Epithelial cell of prostate (primary cell): ENCODE measurements around a stretch of chr1.

- RRBS: no CpG with 5 or more reads among the region's 2 CpGs
Measured at GRCh38 chr1:115558-115856, 50.3 kb downstream of the OR4F5 start.

- RRBS: no CpG with 5 or more reads among the region's 3 CpGs
Measured at GRCh38 chr1:184316-184660, 119.1 kb downstream of the OR4F5 start.

DNA sequence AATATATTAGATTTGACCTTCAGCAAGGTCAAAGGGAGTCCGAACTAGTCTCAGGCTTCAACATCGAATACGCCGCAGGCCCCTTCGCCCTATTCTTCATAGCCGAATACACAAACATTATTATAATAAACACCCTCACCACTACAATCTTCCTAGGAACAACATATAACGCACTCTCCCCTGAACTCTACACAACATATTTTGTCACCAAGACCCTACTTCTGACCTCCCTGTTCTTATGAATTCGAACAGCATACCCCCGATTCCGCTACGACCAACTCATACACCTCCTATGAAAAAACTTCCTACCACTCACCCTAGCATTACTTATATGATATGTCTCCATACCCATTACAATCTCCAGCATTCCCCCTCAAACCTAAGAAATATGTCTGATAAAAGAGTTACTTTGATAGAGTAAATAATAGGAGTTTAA lies 57.4 kb downstream of the OR4F16 start:
- RRBS: no CpG with 5 or more reads among the region's 11 CpGs

GRCh38 chr1:629487-630389 lies 56.7 kb downstream of the OR4F16 start:
- RRBS: no CpG with 5 or more reads among the region's 18 CpGs

DNA sequence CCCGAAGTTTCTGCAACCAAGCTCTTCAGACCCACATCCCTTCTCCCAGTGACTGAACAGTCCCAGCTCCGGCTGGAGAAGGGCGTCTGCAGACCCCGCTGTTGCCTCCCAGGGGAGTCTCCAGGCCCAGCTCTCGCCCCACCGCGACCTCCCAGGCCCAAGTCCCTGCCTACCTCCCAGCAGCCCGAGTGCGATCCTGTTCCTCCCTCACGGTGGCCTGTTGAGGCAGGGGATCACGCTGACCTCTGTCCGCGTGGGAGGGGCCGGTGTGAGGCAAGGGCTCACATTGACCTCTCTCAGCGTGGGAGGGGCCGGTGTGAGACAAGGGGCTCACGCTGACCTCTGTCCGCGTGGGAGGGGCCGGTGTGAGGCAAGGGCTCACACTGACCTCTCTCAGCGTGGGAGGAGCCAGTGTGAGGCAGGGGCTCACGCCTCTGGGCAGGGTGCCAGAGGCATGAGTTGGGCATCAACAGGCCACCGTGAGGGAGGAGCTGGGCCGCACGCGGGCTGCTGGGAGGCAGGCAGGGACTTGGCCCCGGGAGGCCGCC lies 40.6 kb upstream of the OR4F16 start:
- RRBS: no CpG with 5 or more reads among the region's 28 CpGs

DNA sequence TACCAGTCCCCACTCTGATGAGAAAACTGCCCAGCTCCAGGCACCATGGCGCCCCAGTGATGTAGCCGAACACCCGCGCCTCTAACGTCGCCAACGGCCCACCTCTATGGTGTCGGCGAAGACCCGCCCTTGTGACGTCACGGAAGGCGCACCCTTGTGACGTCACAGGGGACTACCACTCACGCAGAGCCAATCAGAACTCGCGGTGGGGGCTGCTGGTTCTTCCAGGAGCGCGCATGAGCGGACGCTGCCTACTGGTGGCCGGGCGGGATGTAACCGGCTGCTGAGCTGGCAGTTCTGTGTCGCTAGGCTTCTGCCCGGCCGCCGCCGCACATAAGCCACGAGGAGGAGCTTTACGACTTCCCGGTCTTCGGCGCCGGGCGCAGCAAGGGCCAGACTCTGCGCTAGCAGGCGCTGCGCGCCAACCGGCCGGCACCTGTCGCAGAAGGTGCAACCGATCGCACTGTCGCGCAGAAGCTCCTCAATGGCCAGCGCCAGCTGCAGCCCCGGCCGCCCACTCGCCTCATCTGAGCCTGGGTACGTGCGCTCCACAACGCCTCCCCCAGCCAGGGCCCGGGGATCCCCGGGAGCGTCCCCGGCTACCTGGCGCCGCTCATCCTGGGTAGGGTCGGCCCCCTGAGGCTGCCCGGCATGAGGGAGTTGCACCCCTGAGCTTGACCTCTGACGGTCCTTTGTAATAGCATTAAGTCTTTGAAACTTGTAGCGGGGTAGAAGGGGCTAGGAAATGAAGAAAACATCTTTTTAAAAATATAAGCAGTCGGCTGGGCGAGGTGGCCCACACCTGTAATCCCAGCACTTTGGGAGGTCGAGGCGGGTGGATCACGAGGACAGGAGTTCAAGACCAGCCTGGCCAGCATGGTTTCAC lies 92.3 kb upstream of the OR4F16 start:
- RRBS: 3% methylated on average over 2 of the region's 69 CpGs

DNA sequence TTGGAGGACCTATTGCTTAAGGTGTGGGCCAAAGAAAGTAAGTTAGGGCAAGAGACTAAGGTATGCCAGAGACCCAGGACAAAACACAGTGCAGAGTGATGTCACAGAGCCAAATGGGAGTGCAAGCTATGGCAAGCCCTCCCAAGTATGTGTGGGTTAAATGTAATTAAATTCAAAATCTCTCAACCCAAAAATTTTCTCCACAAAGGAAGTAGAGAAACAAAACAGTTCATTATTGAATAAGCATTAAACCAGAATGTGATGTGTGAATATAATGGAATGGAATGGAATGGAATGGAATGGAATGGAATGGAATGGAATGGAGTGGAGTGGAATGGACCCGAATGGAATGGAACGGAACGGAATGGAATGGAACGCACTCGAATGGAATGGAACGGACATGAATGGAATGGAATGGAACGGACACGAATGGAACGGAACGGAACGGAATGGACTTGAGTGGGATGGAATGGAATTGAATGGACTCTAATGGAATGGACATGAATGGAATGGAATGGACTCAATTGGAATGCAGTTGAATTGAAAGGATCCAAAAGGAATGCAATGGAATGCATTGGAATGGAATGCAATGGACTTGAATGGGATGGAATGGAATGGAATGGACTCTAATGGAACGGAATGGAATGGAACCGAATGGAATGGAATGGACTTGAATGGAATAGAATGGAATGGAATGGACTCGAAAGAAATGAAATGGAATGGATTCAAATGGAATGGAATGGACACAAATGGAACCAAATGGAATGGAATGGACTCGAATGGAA lies 102.2 kb upstream of the OR4F16 start:
- RRBS: no CpG with 5 or more reads among the region's 15 CpGs

GRCh38 chr1:845640-846141 lies 78.0 kb upstream of the SAMD11 start:
- RRBS: no CpG with 5 or more reads among the region's 4 CpGs

DNA sequence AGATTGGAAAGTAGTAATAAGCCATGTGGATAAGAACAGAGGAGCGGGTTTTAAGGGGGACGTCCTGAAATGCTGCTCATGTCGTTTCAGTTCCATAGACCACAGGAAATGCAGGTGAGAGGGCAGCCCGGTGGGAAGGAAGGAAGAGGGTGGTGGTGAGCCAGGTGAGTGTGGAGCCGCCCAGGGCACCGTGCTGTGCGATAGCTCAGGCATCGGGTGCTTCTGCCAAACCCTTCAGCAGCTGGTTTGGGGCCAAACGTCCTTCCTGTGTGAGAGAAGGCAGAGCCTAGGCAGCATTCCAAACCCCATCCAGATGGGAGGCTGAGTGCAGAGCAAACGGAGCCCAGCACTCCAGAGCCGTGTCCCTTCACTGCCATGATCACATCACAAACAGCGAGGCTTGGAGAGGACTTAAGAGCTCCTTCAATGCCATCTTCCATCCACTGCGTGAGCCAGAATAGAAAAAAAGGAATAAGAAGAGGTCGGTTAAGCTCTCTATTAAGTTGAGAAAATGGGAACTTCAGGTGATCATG lies 65.1 kb upstream of the SAMD11 start:
- RRBS: no CpG with 5 or more reads among the region's 14 CpGs

DNA sequence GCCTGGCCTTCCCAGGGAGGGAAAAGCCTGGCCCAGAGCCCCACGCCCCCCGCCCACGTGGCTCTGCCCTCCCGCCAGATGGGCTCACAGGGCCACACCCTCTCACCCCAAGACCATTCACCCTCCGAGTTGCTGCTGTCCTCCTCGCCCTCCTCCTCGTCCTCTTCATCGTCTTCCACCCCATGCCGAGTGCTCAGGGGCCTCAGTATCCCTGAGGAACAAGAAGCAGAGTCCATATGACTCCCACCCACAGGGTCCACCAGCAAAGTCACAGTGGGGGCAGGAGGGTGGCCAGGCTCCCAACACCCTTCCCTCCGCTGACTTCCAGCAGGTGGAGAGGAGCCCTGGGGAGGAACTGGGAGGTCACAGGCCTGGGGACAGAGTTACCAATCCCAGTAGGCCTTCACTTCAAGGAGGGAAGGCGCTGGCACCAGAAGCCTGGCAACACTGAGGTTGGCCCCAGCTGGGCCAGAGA lies 14.1 kb downstream of the NOC2L start:
- RRBS: no CpG with 5 or more reads among the region's 11 CpGs

- RRBS: under 1% methylated on average over 32 of the region's 37 CpGs
Measured at GRCh38 chr1:966872-967332, 620 bp downstream of the PLEKHN1 start.

GRCh38 chr1:981277-981894 lies 507 bp downstream of the PERM1 start:
- RRBS: no CpG with 5 or more reads among the region's 24 CpGs

GRCh38 chr1:998397-999286 lies 1.3 kb downstream of the HES4 start:
- RRBS: under 1% methylated on average over 23 of the region's 93 CpGs

GRCh38 chr1:1031360-1031601 lies 11.4 kb downstream of the AGRN start:
- RRBS: no CpG with 5 or more reads among the region's 2 CpGs

- RRBS: no CpG with 5 or more reads among the region's 5 CpGs
Measured at GRCh38 chr1:1038707-1039061, 18.8 kb downstream of the AGRN start.

- RRBS: 1% methylated on average over 25 of the region's 81 CpGs
Measured at GRCh38 chr1:1164031-1165201, 9.3 kb upstream of the TTLL10 start.

GRCh38 chr1:1165202-1166293 lies 8.1 kb upstream of the TTLL10 start:
- RRBS: 4% methylated on average over 12 of the region's 40 CpGs

DNA sequence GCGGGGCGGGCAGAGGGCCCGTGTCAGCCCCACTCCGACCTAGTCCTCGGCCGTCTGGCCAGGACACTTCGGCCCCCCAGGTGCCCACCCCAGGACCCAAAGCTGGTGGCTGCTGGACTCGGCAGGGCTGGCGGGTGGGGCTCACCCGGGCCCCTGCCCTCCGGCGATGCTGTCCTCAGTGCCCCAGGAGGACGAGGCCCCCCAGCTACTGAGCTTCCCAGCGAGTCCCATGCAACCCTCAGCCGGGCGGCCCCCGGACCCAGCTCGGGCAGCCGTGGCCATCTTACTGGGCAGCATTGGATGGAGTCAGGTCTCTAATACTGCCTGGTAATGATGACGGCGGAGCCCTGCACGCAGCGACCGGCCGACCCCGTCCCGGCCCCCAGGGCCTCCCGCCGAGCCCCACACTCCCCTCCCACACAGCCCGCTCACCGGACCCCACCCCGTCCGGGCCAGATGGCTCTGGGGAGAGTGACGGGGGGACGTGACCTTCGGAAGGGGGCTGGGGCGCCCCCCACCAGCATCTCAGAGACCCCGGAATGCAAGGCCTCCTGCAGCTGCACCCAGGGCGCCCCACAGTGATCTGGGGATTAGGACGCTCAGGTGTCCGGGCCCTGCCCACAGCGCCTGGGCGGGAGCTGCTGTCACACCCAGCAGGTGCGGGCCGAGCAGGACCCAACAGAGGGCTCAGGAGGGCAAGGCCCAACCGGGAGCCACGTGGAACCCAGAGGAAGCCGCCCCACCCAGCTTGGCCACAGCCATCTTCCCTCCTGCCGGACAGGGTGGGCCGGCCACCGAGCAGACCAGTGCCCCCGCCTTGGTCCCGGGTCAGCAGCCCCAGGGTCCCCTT lies 6.6 kb upstream of the TTLL10 start:
- RRBS: 71% methylated on average over 29 of the region's 53 CpGs

- RRBS: 87% methylated on average over 13 of the region's 37 CpGs
Measured at GRCh38 chr1:1167695-1168298, 5.9 kb upstream of the TTLL10 start.

GRCh38 chr1:1169555-1169988 lies 4.1 kb upstream of the TTLL10 start:
- RRBS: 92% methylated on average over 3 of the region's 16 CpGs